Diencephalon (tissue), 2 donors: ENCODE measurements around a stretch of chr3.

DNA sequence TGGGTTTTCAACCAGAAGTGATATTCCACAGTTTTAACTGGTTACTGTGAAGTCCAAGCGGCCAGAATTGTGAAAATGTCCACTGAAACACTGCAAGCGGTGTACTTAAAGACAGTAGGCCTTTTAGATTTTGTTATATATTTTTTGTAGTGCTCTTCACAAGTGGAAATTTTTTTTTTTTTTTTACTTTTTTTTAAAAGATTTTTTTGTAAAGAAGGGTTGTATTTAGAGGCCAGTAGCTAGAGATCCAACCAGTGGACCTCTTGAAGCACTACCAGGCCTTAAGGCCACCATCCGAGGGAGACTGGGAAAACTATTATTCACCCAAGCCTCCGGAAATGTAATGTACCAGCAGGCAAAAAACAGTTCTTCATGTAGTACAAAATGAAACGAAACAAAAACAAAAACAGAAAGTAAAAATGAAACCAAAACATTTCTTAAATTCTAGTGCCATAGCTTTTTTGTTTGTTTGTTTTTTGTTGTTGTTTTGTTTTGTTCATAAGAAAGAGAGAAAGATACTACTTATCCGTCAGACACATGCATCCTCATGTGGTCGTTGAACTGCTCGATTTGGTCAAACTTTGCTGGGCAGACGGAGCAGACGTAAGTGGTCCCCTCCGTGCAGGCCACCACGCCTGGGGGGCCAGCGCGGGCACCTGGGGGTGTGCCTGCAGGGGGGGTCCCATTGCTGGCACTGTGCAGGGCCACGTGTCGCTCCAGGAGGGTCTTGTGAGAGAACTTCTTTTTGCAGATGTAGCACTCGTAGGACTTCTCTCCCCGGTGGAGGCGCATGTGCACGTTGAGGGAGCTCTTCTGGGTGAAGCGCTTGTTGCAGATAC, 44.9 kb downstream of the TIGIT start:
- RAMPAGE, long total RNA, result no peak

DNA sequence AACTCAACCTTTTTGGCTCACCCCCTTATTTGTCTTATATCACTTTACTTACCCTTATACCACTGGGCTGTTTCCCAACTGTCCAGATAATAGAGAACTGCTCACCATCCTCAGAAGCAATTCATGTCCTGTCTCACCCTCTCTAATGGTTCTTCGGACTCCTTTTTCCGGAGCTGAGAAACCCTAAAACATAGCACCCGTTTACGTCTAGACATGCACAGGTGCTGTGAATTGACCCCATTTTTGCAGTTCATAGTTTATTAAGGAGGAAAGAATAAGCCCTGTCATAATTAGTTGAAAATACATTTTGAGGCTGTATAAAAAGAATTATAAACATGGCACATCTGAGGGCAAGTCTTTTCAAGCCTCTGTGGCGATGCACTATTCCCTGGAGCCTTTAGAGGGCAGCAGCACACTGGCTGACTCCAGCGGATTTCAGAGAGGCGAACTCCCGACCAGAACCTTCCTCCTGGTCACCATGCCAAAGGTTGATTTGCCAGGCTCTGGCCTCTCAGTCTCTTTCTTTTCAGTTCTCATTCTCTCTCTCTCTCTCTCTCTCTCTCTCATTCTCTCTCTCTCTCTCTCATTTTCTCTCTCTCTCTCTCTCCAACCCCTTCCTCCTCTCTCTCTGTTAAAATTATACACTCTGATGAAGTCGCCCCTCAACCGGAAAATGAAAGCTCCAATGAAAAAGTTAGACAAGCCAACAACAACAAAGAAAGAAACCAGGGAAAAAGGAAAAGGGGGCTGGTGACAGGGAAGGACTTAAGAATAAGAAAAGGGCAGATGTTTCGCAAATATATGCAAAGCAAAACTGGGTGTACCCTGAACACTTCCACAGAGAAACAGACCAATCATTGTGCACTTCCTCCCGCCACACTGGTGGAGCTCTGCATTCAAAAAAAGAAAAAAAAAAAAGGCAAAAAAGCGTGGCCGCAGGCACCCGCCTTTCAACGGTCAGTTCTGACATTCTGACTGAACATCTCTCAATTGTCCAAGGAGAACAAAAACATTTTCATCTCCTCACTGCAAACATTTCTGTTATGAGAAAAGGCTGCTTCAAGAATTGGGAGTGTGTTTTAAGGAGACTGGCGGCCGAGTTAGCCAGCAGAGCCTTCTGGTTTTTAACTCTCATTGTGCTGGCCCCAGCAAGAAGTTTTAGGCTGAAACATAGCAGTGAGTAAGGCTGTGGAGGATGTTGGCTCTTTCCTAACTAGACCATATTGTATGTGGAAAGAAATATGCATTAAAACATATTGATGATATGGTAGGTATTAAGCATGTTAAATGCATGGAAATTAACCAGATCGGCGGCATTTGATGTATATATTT, 90.2 kb downstream of the TIGIT start:
- RAMPAGE, long total RNA, result no peak

- RAMPAGE, long total RNA, result no peak
Observed at GRCh38 chr3:114460220-114460791, 166.5 kb downstream of the TIGIT start.

DNA sequence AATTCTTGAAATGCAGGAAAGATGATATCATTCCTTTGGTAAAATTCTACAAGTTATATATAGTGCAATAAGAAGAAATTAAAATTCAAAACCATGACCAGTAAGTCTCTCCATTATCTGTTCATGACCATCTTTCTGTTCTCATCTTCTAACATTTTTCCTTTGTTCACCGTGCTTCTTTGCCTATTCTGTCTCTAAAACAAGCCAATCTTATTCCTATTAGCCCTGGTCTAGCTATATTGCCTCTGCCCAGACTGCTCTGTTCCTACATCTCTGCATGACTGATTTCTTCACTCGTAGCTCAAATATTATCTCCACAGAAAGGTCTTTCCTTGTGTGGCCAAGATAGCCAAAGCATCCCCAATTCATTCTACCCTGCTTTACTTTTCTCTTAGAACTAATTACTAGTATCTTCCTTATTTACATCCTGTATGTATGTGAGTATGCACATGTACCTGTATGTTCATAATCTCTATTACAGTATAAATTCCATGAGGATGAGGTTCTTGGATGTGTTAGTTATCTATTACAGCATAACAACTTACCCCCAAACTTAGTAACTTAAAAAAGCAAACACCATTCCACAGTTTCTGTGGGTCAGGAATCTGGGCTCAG, 310.2 kb downstream of the ZBTB20 start:
- RAMPAGE, long total RNA, result no peak

GRCh38 chr3:114859249-114859780, 287.8 kb downstream of the ZBTB20 start:
- RAMPAGE, long total RNA, result no peak

GRCh38 chr3:114928134-114928772, 218.8 kb downstream of the ZBTB20 start:
- RAMPAGE, long total RNA, result no peak

- RAMPAGE, long total RNA, result no peak
Observed at GRCh38 chr3:115317752-115318380, 170.8 kb upstream of the ZBTB20 start.

DNA sequence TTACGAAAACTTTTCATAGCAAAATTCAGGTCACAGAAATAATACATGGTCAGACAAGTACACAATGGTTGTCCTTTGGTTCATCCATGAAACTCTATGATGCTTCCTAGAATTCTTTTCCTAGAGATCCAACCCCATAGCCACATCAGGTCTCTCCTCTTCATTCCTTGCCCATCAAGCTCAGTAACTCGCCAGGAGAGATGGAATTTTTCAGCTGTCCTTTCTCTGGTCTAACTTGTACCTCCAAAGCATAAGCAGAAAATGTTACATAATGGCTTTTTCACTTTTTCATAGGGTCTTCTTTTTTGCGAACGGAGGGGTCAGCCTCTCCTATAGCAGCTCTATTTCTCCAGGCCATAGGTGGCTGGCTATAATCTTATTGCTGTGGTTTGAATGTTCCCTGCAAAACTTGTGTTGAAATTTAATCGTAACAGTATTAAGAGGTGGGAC, 34.7 kb downstream of the LSAMP start:
- RAMPAGE, long total RNA, result no peak

- RAMPAGE, long total RNA, result no peak
Observed at GRCh38 chr3:117481706-117481942, 1036.3 kb upstream of the LSAMP start.

- RAMPAGE, long total RNA, result no peak
Observed at GRCh38 chr3:117610053-117610493, 1164.8 kb upstream of the LSAMP start.

GRCh38 chr3:118742610-118742970, 292.1 kb downstream of the IGSF11 start:
- RAMPAGE, long total RNA, result no peak

DNA sequence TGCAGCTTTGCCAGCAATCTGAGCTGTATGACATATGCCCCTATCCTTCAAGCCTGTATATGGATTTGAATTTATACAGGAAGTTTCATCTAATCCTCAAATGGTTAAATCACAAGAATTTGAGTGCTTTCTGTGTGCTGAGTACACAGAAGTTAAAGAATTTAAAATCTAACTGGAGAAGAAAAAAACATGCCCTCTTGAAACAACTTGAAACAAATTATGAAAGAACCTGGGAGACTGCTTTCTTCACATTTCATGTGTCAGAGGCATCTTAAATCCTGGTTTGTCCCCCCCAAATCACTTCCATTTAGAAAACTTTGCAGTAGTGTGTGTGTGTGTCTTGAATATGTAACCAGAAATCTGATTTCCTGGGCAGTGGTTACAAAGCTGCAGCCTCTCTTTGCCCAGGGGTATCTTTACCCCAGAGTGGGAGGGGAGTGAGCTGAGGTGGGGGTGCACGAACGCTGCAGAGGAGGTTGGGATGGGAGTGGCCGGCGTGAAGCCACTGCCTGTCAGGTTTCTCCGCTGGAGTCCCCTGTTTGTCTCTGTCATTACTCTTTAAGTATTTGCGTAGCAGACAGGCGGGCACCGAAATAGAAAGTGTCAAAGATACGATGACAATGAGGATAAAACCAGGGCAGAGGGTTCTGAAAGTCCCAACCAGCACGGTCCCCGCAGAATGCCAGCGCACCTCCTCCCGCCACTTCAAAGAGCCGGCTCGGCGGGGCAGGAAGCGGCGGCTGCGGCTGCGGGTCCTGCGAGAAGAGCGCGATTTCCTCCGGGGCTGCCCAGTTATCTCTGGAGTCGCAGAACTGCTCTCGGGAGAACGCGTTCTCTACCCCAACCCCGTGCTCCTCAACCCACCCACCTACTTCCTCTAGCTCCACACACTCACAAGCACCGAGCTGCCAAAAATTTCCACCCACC, 541 bp upstream of the ARHGAP31 start:
- RAMPAGE, long total RNA, result no peak

GRCh38 chr3:119305366-119305757, 11.2 kb downstream of the ARHGAP31 start:
- RAMPAGE, long total RNA, result no peak

DNA sequence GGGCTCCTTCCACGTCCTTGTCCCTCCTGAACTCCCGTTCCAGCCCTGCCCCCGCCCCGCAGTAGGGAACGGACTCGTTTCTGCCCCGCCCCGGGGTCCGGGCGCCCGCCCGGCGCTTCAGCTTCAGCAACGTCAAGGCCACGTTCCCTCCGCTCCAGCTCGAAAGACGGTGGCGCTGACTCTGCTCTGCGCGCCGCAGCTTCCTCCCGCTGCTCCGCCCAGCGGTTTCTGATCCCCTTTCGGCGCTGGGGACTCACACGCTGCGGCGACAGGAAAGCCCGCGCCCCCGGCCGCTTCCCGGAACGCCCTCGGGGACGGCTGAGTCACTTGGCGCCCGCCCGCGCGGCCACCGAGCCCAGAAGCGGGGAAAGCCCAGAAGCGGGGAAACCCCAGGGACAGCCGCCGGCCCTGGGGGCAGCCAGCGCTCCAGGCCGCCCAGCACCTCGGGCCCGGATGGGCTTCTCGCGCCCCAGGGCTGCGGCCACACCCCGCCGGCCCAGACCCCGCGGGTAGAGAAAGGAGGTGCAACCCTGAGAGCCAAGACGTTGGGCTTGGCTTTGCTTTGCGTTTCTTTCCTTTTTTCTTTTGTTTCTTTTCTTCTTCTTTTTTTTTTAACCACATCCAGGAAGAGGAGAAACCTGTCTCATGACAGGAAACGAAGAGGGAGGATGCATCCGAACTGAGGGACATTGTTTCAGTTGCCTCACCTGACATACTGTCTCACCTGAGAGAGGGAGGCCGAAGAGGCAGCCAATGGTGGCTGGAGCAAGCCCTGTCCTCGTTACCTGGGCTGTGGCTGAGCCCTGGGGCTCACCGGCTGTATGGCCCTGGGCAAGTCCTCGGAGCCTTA, 28.9 kb downstream of the ARHGAP31 start:
- RAMPAGE, long total RNA, result no peak

GRCh38 chr3:119349175-119350058, 55.2 kb downstream of the ARHGAP31 start:
- RAMPAGE, long total RNA, result no peak

DNA sequence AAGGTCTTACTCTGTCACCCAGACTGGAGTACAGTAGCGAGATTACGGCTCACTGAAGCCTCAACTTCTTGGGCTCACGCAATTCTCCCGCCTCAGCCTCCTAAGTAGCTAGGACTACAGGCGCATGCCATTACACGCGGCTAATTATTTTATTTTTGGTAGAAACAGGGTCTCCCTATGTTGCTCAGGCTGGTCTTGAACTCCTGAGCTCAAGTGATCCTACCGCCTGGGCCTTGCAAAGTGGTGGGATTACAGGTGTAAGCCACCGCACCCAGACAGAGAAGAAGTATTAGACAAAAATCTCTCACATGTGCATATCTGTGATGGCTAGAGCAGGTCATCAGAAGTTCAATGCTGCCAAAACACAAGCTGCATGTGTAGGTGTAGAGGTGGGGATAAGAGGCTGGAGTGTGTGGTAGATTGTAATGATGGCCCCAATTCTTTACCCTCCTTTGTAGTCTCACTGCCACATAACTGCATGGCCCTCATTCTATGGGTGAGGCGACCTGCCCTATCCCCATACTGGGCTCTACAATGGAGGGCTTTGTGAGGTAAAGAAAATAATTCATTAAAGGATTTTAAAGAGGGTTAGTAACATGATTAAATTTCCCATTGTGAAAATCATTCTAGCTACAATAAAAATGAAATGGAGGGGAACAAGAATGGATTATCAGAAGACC, 23.5 kb downstream of the TMEM39A start:
- RAMPAGE, long total RNA, result no peak

GRCh38 chr3:119517071-119517422, 18.7 kb downstream of the TIMMDC1 start:
- RAMPAGE, long total RNA, result no peak

- RAMPAGE, long total RNA, result no peak
Observed at GRCh38 chr3:119646919-119647591, 13.3 kb downstream of the POPDC2 start.

GRCh38 chr3:119700407-119700922, 2.4 kb upstream of the CFAP91 start:
- RAMPAGE, long total RNA, result no peak

GRCh38 chr3:119925701-119926664, 144.1 kb downstream of the NR1I2 start:
- RAMPAGE, long total RNA, result no peak